Kidney (tissue), 2 donors: Measurements from ENCODE around the genes ARHGAP42 and MMP10.

DNA sequence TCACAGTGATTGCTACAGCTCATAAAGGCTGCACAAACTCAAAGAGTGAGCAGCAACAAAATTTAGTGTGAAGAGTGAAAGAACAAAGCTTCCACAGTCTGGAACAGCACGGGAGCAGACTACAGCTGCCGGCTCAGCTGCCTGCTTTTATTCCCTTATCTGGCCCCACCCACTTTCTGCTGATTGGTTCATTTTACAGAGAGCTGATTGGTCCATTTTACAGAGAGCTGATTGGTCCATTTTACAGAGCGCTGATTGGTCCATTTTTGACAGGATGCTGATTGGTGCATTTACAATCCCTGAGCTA lies 836.0 kb upstream of the CNTN5 start:
- PRO-cap: no peak
- RRBS: no CpG with 5 or more reads among the region's 3 CpGs

DNA sequence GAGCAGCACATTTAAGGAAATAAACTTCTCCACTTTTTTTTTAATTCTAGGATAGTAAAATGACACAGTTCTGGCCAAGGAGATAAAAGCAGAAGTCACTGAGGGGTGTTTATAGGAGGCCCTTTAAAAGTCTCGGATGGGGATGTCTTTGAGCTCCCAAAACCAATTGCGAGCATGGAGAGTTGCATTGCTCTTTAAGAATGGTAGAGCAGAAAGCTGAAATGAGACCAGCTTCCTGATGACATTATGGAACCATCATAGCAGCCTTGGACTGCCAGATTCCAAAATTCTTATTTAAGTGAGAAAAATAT lies 140.6 kb downstream of the CNTN5 start:
- PRO-cap: no peak
- RRBS: no CpG with 5 or more reads among the region's 2 CpGs

- PRO-cap: bidirectional peak, plus-strand start at chr11:100687306, minus-strand start at chr11:100687551
- RRBS: 1% methylated on average over 49 of the region's 96 CpGs
Measured at GRCh38 chr11:100686920-100687778, at the start of gene ARHGAP42. TSS of gene ARHGAP42 (plus strand) at chr11:100687288.

DNA sequence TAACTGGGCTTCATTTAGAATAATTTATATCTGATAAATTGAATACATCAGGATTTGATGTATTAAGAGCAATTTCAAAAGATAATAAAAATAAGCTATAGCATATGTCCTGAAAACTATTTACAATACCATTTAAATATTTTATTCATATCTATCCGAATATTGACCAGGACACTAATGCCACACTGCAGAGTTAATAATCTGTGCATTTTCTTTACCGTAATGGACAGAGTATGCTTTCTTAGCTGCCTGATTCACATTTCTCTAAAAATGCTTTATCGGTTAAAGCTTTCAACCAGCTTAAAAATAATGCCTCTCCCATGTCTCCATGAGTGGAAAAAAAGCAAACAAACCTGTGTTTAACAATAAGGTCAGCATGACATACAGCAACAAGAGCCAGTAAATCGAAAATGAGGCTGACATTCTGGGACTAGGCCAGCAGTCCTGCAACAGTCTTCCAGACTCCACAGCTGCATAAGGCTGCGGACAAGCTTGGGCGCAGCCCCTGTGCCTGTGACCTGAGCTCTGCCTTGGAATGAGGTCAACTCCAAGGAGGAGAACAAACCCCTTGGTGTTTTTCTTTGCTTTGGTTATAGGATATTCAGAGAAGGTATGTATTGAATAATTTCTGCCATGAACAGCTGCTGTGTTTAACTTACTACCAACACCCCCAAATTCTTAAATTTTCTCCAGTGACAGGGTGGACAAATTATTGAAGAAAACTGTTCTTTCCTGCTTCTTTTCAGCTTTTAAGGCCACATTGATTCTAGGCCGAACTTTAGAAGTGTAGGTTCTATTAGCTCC lies 95.6 kb downstream of the PGR start:
- PRO-cap: no peak
- RRBS: no CpG with 5 or more reads among the region's 7 CpGs

DNA sequence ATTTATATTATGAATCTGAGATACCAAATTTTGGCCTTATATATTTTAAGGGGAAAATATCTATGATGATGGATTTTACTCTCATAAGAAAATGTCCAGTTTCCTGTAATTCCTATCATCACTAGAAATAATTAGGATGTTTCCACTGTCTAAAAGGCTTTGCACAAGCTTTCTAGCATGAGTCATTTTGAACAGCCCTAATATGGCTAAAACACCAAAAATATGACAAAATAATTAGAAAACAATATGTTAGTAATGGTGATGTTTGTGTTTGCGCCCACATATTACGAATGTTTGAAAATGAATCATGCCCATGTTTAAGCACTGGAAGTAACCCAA lies 96.1 kb downstream of the TRPC6 start:
- PRO-cap: no peak
- RRBS: no CpG with 5 or more reads among the region's 2 CpGs

- PRO-cap: no peak
- RRBS: no CpG with 5 or more reads among the region's 1 CpG
Measured at GRCh38 chr11:101912986-101913374, 1.8 kb upstream of the CEP126 start.

DNA sequence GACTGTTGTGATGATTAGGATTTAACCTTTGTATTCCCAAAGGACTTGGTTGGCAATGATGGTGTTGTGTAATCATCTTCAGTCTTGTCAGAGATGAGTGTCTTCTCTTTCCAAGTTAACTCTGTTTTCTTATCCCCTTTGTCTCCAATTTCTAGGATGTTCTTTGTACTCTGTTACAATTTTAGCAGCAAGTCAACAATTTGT lies 310 bp downstream of the ANGPTL5 start:
- PRO-cap: no peak

DNA sequence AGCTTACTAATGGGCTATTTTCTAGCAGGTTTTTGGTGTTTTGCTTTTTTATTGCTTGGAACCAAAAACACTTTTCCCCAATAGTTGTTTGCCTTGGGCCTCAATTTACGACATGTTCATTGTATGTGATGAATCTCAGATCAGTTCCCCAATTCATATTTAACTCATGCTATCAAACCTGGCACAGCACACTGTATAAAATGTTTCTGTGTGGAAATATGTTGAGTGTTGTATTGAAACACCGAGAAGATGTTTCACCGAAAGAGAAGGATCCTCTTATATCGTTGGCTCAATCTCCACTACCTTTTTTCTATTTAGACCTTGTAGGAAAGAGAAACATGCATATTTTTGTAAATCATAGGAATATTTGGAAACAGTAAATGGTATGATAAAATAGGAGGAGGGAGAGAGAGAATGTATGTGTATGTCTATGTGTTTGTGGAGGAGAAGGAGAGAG lies 88.4 kb downstream of the YAP1 start:
- PRO-cap: no peak
- RRBS: no CpG with 5 or more reads among the region's 4 CpGs

- PRO-cap: no peak
- RRBS: no CpG with 5 or more reads among the region's 8 CpGs
Measured at GRCh38 chr11:102223497-102224261, 93.6 kb upstream of the BIRC3 start.

DNA sequence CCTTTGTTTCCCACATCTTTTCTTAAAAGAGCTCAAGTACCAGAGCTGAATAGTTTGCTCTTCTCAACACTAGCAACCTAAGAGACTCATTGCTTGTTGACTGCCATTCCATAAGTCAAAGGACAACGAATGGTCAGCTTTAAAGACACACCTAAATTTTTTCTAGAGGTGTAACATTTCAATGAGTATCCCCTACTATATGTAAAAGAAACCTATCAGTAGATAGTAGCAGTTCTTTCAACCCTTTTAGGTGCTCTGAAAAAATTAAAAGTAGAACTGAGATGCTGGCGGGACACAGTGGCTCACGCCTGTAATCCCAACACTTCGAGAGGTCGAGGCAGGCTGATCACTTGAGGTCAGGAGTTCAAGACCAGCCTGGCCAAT lies 34.0 kb downstream of the BIRC2 start:
- PRO-cap: unidirectional peak, plus-strand start at position 277 of the sequence
- RRBS: no CpG with 5 or more reads among the region's 5 CpGs

DNA sequence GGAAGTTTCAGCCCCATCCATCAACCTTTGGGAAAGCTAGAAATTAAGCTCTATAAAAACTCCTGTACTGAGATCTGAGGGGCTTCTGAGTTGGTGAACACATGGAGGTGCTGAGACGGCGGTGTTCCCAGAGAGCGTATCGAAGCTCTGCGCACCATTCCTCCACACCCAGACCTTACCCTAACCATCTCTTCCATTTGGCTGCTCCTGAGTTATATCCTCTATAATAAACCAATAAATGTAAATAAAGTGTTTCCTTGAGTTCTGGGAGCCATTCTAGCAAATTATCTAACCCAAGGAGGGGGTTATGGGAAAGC lies 41.4 kb downstream of the TMEM123 start:
- PRO-cap: no peak
- RRBS: no CpG with 5 or more reads among the region's 5 CpGs

DNA sequence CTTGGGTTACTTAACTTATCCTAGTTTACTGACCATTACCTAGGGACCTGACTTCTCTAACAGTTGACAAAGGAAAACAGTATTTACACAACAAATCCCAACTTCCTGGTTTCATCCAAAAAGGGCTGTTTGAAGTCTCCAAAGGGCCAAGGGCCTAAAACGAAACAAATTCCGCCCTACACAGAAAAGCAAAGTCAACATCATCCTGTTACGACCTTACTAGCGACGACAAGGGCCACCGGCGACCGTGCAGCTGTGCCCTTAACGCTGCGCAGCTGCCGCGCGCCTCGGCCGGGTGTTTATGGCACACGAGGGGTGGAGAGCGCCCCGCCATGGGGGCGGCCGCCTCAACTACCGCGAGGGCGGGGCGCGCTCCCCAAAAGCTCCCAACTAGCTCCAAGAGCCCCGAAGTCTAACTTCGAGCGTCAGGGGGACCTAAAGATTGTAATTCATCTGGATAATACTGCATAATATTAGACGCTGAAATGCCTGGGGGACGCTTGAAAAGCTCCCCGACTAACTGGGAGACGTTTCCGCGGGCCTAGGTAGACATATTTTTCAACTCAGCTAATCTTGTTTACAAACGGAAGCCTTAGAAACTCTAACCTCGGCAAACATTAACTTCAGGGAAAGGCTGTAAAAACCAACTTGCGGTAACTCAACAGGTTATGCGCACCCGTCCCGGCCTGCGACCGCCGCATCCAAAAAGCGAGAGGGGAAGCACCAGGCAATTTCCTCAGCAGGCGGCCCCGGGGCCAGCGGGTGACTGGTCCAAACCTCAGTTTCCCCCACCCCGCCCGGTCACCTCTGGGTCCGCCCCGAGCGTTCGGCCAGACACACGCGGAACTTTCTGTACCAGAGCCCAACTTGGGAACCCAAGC lies 737 bp downstream of the TMEM123 start:
- PRO-cap: bidirectional peak, plus-strand start at position 225 of the sequence, minus-strand start at position 303 of the sequence; bidirectional peak, plus-strand start at position 676 of the sequence, minus-strand start at position 522 of the sequence; bidirectional peak, plus-strand start outside the sequence, minus-strand start at position 760 of the sequence
- RRBS: under 1% methylated on average over 20 of the region's 55 CpGs

- PRO-cap: no peak
- RRBS: no CpG with 5 or more reads among the region's 12 CpGs
Measured at GRCh38 chr11:102453250-102454098, 909 bp upstream of the TMEM123 start.

- PRO-cap: no peak
- RRBS: no CpG with 5 or more reads among the region's 3 CpGs
Measured at GRCh38 chr11:102456471-102456877, 3.9 kb upstream of the TMEM123 start.

- PRO-cap: no peak
- RRBS: no CpG with 5 or more reads among the region's 7 CpGs
Measured at GRCh38 chr11:102560258-102561255, 30.0 kb upstream of the MMP7 start.

GRCh38 chr11:102780409-102780947 lies at the start of gene MMP10:
TSS of gene MMP10 (minus strand) at chr11:102780628.
- PRO-cap: no peak
- RRBS: no CpG with 5 or more reads among the region's 3 CpGs

DNA sequence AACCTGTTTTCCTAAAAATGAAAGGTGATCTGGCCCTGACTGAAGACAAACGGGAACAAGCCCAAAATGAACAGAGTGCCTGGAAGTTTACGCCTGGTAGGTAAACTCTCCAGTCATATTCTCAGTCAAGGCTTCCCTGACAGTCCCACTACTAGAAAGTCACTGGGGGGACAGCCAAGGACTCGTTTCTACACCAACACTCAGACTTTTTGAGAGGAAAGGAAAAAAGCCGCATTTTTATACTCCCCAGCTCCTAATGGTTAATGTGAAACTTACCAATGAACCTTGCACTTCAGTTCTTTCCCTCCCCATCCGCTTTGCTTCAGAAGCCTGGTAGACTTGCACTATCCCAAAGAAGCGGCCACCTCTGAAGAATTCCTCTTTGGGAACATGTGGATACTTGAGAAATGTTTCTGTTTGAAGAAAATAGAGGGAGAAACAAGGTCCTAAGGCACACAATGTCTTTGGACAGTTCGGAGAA lies 11.4 kb downstream of the MMP3 start:
- PRO-cap: no peak
- RRBS: no CpG with 5 or more reads among the region's 7 CpGs

DNA sequence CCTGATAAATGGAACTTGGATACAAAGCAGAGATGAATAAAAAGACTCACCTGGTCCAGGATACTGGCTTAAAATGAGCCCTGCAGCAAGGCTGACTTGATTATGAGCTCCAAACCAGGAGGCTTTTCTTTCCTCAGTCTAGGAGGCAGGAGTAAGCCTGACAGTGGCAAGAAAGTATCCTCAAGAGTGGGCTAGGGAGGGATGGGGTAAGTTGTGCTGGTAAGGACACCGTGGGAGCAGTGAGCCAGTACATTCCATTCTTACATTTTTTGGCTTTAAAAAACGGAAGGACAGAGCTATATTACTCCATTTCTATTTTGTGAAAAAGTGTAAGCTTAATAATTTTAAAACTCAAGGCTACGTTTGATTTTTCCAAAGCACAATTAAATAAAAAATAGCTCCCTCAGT lies 187.1 kb upstream of the DDI1 start:
- PRO-cap: no peak
- RRBS: no CpG with 5 or more reads among the region's 3 CpGs

DNA sequence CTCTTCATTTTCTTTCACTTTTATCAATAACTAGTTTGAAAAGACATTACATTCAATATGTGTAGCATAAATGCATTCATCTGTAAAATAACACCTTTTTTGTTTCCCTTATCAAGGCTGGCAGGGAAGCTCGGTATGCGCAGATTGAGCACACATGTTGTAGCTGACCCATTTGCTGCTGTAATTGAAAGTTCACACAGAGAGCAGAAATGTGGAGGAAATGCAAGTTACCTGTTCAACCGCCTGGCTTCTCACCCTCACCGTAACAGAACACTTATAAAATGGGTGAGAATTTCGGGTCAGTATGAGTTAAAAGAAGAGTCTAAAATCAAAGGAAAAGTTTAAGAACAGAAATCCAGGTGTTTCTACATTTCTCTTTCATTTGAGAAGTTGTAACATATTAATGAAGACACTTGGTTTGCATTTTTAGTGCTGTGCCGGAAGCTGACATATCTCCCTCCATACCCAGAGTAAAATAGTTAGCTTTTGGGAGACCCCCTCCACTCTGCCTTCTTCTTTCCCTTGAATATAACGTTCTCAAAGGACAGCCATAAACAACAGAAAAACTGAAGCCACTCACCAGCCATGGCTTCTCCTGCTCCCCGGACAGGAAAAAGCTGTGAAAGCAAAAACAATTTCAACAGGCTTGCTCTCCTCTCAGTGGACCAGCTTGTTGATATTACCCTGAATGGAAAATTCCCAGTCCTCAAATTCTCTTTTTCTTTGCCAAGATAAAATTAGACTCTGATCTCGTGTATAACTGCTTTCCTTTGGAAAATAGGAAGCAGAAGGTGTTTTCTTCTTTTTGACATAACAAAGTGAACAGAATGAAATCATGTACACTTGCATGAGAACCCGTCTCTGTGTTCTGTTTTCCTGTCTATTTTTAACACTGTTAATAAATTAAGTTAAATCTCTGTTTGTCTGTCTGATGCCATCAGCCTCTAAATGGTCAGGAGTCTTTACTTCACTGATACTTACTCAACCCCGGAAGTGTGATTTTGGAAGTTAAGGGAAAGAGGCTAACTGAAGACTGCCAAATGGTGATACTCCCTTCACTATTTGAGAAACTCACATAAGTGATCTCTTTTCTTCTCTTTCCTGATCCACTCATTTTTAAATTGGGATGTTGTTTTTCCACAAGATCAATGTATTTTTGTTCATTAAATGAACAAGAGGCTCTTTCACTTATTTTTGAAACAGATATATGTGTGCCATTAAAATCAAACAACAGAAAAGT lies 70.1 kb downstream of the CASP4 start:
- PRO-cap: unidirectional peak, minus-strand start at position 610 of the sequence
- RRBS: no CpG with 5 or more reads among the region's 11 CpGs

GRCh38 chr11:105101375-105101582 lies 38.3 kb downstream of the CARD18 start:
- PRO-cap: no peak
- RRBS: no CpG with 5 or more reads among the region's 1 CpG